Cardiac ventricle fibroblast (primary cell): ENCODE measurements around the genes C12orf54 and OR5BS1P.

- RAMPAGE, long total RNA: no peak
Measured at GRCh38 chr12:47085083-47085550, 5.4 kb upstream of the AMIGO2 start.

DNA sequence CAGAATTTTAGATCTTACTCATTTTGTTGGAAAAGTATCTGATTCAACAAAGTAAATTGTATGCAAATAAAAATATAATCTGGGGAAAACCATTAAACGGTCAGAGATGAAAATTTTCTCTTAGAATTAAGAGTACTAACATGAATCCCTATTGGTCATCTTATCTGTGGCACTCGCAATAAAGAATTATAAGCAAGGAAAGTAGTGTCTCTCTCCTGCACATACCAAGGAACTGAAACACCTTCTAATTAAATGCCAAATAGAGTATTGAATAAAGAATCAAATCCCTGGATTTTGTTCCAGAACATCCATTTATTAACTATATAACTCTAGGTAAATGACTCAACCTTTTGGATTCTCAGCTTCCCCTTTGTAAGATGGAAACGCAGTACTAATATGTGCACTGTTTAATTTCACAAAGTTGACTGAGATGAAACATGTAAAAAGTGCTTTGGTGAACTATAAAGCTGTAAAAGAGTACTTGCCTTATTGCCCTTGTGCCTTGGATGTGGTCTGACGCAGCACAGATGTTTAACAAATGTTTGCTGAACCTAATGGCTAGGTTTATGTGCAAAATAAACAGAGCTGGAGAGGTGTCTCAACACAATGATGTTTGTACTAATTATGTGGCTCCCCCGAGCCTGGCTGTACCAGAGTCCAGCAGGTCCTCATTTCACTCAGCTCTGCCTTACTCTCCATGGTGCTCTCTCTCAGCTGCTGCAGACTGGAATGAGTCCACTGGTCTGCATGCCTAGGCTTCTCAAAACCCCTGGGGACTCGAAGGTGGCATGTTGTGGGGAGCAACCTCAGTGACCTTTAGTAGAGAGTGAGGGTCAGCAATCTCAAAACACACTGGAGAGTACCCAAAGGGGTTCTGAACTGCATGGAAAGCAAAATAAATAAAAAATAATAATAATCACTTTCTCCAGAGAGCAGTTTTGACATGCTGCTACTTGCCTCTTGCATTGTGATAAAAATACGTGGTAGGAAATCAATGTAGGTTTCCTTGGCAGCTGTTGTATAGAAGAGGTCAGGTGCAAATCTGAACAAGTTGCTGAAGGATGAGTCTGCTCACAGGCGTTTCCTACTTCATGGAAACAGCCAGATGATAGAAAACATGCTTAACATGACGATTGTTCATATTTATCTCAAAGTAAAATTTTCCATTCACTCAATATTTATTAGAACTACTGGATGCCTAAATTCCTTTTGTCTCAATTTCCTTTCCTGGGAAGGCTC, 8.3 kb upstream of the AMIGO2 start:
- RAMPAGE, long total RNA: no peak

DNA sequence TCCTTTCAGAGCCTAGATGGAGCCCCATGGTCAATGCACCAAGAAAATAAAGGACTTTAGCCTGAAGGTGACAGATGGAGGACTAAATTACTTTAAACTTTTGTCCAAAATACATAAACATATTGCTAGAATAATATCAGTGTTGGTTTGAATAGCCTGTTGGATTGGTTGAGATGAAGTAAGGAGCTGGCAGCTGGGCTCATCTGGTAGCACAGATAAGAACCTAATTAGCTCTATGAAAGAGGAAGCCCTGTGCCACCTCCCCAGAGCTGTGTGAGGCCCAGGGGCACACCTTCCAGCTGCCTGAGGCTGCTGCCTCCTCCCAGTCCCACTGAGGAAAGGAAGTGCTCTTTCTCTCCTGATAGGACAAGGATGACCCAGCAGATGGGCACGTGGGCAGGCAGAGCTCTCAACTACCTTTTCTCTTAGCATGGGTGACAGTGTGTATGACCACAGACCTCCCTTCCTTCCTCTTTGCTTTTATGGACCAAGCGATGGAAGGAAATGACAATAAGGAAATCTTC, 127.4 kb upstream of the AMIGO2 start:
- RAMPAGE, long total RNA: no peak

- RAMPAGE, long total RNA: no peak
Measured at GRCh38 chr12:47209544-47209907, 129.8 kb upstream of the AMIGO2 start.

DNA sequence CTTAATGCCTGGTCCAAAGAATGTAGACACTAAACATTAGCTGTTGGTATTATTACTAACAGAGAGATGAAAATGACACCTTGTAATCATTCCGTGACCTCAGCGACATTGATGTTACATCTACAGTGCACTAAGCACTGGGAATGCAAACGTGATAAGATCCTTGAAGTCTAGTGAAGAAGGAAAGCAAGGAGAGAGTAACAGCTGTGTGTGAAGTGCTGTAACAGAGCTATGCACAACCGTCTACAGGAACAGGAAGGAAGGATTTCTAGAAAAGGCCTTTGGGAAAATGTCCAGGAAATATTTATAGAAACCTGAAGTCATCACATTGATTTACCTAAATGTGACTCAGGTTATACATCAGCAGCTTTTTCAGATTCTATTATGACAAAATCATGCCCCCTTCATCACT, 304.1 kb upstream of the AMIGO2 start:
- RAMPAGE, long total RNA: no peak

DNA sequence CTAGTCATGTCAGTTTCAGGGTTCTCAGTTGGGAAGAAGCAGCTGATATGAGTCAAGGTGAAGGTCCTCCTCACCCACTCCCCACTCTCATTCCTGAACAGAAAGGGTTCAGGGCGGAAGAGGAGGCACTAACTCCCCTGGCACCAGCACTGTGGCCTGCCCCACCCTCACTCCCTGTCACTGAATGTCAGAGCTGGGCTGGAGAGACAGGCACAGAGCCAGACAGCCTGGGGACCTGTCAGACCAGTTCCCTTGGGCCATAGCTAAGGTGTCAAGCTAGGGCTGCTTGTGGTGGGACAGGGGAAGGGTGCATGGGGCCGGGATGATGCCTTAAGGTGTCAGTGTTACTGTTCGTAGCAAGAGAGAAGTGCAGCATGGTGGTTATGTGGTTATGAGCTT, 3.9 kb downstream of the RAPGEF3 start:
- RAMPAGE, long total RNA: no peak

DNA sequence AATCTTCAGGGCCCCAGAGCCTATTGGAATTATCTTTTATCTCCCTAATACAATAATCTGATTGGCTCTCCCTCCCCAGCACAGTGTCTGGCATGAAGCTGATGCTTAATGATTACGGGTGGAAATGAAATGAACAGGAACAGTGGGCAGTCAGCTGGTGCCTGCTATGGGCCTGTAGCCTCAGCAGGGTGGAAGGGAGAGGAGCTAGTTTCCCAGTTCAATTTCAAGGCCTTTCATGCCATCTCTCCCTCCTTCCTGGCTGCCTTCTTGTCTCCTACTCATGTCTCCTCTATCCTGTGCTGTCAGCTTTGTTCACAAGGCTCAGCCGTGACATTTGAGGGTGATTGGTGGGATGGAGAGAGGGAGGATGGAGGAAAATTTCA, 4.3 kb upstream of the RAPGEF3 start:
- RAMPAGE, long total RNA: no peak

GRCh38 chr12:47778959-47779734, 6.1 kb downstream of the SLC48A1 start:
- RAMPAGE, long total RNA: no peak

DNA sequence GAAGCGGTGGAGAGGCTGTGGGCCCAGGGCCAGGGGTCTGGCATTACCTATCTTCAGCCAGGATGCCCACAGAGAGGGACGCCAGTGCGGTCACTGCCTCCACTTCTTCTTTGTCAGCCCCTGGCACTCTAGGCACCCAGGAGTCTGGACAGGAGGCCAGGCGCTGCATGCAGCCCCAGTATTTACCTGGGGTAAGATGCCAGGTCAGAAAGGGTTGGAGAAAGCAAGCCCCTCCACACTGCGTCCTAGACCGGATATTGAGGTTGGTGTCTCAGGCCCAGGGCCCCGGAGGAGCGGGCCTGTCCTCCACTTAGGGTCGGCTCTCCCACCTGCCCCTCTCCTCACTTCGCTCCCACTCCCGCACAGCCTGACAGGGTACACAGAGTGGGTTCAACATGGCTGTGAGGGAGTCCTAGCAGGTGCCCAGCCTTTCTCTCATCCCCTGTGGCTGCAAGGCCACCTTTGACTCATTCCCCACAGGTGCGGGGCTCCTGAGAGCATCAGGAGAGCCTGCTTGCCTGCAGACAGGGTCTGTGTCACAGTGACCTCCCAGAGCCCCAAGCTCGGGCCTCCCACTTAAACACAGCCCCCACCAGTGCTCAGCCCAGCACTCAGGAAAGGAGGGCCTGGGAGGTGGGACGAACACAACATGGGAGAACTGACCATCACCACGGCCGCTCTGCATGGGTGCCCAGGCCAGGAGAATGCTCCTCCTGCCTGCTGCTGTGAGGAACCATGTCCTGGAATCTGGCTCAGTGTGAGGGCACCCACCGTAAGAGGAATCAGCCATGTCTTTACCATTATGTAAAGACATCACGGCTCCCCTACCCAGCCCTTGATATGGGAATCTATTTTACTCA, 11.2 kb downstream of the SLC48A1 start:
- RAMPAGE, long total RNA: no peak

DNA sequence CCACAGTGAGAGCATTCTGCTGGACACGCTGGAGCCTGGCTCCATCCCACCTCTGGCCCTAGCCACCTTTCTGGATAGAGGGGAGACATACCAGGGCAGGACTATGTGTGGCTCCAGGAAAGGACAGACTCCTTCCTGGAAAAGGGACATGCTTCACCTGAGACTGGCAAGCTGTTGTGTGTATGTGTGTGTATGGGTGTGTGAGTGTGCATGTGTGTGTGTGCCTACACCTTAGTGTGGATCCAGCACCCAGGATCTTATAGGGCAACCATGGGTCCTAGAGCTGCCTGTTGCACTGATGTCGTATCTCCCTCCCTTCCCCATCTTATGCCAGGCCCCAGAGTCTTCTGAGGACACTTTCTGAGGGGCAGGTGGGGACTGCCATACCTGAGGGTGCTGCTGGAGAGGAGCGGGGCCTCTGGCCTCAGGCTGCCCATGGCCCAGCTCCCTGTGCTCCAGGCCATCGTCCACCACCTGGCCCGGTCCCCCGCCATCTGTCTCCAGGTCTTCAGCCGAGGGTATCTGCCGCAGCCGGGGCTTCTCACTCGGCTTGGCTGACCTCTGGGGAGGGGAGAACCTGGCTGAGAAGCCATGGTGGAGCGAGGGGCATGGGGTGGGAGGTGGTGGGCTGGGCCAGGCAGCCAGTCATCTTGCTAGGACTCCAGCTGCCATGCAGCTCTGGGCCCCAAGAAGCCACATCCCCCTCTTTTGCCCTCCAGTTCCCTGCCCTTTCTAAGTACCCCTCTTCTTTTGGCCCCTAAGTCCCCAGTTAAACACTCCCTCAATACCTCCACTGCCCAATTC, 21.5 kb downstream of the SLC48A1 start:
- RAMPAGE, long total RNA: no peak

DNA sequence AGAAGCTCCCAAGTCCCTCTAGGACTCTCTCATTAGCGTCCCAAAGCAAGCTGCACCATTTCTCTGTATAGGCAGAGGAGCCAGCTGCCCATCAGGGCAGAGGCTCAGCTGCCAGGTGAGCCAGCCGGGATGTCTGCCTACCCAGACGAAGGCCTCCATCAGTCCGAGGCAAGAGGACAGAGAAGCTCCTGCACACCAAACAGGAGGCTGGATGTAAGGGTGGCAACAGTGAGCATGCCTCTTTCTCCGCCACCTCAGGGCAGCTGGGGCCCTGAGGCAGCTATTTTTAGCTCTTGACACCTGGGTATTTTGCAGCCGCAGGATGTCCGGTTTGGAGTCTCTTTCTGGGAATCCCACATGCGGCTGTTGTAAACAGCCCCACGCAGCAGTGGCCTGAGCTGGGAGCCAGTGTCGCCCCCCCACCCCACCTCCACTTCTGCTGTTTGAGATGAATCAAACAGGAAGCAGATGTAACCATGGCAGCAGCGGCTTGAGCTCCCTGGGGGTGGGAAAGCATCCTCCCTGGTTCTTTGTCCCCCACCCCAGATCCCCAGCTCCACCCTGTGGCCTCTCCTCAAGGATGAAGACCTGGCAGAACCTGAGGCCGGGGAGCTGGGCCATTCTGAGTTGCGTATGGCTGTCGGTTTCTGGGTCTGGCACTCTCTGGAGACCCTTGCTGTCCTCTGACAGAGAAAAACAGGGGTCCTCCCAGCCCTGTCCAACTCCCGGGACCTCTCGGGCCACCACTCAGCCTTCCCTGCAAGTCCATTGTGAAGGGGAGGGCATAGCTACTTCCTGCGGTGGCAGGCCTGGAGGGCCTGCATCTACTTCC, 11.6 kb downstream of the HDAC7 start:
- RAMPAGE, long total RNA: no peak

GRCh38 chr12:47813479-47814557, 5.9 kb downstream of the HDAC7 start:
- RAMPAGE, long total RNA: no peak

- RAMPAGE, long total RNA: no peak
Measured at GRCh38 chr12:47819524-47819630, 326 bp downstream of the HDAC7 start.

GRCh38 chr12:47830729-47831003, 11.0 kb upstream of the HDAC7 start:
- RAMPAGE, long total RNA: no peak

- RAMPAGE, long total RNA: no peak
Measured at GRCh38 chr12:47832263-47832864, 12.7 kb upstream of the HDAC7 start.

DNA sequence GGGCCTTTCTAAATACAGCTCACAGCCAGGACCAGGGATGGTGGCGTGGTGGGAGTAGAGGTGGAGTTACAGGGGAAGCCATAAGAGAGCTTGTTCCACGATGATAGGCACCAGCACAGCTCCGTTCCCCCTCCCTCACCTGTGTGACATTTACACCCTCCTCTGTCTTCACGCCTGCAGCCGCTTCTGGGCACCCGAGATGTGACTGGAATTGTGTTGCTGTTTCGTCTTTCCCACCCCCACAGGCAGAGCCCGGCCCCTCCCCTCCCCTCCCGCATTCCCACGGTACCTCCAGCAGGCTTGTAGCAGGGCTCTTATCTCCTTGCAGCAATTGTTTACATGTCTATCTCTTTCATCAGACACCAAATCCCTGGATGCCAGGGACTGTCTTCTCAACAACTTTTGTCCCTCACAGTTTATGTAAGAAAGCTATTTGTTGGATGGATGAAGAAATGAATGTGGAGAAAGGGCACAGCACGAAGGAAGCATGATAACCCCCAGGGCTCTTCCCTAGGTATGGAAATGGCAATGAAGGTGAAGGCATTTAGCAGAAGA, 31.0 kb upstream of the HDAC7 start:
- RAMPAGE, long total RNA: no peak

DNA sequence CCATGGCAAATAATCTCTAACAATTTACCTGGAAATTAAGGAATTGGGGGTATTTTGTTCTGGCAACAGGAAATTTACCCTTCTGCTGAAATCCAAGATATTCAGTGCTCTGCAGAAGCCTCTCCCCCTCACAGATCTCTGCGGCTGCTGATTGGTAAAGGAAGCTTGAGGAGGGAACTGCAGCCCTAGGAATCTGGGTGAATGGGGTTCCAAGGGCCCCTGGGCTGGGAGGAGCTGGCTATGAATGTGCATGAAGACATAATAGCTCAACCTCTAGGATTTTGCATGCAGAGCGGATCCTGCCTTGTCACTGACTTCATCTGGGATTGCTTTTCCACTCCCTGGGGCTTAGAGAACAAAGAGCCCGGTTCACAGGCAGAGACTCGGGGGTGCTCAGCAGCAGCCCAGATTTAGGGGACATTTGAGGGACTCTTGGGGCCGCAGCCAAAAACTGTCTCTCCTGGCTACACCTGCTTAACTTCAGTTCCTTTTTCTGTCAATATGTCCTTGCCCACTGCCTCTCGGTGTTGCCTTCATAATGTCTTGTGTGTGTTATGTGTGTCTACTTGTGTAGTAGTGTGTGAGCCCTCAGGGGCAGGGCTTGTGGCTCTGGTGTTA, 1.7 kb downstream of the CCDC184 start:
- RAMPAGE, long total RNA: no peak

DNA sequence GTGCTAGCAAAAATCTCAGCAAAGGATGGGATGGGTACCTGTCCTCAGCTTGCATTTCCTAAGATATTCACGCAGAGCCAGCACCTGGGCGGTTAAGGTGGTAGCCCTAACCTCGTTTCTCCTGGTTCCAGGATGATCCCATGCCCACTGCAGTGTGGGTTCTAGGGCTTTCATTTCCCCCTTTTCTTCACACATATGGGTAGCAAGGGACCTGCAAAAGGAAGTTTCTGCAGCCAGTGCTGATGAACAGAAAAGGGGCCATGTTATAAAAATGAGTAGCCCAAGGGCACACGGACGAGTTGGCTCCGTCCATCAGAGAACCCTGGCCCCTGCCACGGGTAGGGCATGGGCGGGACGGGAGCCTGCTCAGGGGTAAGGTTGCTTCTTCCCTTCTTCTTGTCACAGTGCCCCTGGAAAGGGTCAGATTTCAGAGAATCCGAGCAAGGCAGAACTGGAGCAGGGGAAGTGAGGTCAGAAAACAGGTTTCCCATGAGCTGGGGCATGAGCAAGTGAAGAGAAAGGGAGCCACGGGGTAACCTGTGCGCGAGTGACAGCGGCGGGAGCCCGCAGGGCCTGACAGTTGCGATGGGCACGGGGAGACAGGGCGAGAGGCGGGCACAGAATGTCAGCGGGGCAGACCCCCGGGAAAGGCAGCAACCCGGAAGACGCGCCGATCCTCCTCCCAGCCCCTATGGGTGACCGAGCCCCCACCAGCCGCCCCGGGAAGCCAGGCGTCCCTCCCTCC, 539 bp downstream of the ZNF641 start:
- RAMPAGE, long total RNA: no peak

DNA sequence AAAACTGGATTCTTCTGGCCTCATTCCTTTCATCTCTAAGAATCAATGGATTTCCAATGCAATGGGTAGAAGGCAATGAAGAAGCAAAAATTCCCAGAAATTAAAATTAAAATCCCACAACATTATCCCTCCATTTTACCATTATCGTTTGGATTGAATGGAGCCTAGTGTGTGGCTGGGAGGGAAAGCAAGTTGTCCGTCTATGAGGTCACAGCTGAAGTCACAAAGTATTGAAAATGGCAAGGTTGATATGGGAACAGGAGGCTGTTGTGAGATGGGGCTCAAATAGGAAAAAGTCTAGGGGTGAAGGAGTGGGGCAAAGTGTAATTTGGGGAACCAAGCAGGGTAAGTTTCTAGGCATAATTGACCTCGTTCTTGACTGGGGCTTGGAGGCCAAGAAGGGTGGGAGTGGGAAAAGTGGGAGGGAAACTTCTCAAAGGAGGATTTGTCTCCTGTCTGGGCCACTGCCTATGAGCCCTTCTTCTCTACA, at the start of gene C12orf54:
TSS of gene C12orf54 (plus strand) at position 267 of the 490 bp plus-strand sequence.
- RAMPAGE, long total RNA: no peak

- RAMPAGE, long total RNA: no peak
Measured at GRCh38 chr12:48559467-48560113, at the start of gene OR5BS1P. OR5BS1P (plus strand) TSS chr12:48559882.